Ovary (tissue), 7 donors: ENCODE data around the genes CREG1, CCDC181 and GORAB.

DNA sequence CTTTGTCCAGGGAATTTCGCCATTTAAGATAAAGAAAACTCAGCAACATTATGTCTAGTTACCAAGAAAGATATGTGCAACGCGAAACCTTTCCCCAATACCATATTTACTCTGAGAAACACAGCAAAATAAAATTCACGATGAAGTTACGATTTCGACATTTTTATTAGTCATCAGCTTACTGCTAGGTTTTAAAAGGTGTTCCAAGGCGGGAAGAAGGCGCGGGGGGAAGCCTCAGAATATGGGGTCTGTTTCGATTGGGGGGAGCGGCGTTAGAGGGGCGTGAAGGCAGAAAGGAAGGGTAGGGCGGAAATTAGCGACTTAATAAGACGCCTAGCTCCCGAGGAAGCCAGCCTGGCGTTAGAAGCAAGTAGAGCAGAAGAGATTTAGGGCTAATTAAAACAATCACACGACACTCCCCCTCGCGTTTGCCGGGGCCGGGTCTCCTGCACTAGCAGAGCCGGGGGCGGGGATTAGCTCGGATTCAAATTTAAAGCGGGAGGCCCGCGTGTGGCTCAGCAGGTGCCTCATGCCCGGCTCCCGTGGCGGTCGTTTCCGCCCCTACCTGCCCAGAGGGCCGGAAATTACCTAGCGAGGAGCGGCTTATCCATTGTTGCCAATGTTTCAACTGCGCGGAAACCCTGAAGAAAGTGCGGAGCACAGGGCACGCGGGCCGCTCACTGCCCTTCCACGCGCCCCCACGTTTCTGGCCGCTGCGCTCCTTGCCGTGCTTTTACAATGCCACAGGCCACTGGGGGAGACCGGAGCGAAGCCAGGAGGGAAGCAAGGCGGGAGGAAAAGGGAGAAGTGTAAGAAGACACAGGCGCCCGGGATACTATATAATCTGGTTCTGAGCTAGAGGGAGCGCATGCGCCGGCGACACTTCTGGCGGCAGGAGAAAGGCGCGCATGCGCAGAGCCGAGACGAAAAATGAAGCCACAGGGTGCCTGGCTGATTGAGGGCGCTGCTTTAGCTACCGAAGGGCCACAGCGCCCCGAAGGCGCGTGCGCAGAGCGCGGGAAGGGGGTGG, 686 bp upstream of the POU2F1 start:
- PRO-cap, 7 experiments = peak in 7 of 7 experiments; most common plus-strand start position 201 of the sequence (in 1); most common minus-strand start position 852 of the sequence (in 6)
- RAMPAGE, long total RNA, 2 experiments = no peak in any of the 2 experiments

DNA sequence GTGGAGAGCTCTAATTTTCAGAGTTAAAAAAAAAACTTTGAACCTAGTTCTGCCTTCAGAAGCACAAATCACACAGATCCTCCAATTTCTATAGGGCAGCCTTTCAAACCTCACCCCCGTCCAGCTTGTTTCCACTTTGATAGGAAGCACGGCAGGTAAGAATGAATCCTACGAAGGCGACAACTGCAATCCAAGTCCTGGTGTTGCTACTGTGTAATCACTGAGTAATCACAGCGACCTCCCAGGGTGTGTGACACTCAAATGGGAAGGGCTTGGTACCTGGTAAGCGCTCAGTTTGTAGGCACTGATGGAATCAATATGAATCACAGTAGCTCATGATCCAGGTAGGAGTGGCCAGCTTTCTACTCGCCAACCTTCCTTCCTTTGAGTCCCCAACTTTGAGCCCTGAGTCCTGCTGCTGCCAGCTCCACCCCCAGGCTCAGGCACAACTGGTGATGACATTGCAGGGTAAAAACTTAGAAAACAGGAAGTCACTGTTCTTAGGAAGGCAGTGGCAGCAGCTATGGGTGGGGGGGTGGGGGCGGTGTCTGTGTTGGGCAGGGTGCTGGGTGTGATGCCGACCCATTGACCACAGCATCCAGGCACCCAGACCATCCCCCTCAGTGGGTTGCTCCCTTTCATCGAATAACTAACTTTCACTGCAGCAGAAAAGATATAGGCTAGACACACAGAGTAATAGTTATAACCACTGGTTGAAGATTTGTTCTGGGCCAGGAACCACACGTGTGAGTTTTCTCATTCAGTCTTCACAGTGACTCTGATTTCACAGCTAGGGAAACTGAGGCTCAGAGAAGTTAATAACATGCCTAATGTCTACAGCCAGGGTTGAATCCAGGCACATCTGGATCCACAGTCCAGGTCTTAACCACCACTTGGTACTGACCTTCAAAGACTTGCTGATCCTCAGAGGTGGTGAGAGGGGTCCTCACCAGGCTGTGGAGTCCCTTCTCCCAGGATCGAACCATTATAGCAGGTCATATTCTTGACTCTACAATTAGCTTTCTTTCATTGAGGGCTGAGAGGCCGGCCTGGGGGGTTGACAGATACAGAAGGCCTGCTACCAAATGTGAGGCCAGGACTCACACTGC, 70.5 kb downstream of the CD247 start:
- PRO-cap, 7 experiments = no peak in any of the 7 experiments
- RAMPAGE, long total RNA, 2 experiments = no peak in any of the 2 experiments

DNA sequence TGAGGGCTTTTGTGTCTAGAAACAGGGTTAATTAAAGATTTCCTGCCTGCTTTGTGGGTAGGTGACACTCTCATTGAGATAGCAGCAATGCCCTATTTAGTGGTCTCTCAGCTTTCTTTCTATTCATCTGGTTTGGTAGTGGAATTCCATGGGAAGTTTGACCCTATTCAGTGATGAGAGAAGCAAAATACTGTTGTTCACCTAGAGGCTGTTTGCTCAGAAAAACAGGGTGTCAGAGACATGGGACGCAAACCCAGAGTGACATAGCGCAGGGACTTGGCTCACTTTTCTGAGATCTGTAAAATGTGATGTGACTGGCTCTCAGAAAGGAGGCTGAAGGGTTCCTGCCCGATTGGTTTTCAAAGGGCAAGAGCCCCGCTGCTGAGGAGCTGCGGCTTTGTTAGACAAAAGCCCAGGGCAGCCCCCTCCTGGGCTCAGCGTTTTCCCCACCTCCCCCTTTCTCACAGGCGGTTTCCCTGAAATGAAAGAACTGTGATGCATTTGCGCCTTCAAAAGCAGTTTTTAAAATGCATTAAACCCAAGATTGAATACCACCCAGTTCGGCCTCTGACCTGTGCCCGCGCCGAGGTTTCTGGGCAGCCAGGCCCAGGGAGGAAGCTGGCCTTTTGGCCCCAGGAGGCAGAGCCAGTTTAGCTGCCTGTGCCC, 28.9 kb downstream of the CD247 start:
- PRO-cap, 7 experiments = no peak in any of the 7 experiments
- RAMPAGE, long total RNA, 2 experiments = no peak in any of the 2 experiments

- PRO-cap, 7 experiments = no peak in any of the 7 experiments
- RAMPAGE, long total RNA, 2 experiments = start-site peak on the minus strand in 1 of 2 experiments, at chr1:167548008-167548111 at its widest, 5 to 6 reads per replicate
Measured at GRCh38 chr1:167547870-167548302, 5.7 kb downstream of the CREG1 start.

GRCh38 chr1:167552794-167554180, at the start of gene CREG1:
TSS of gene CREG1 (minus strand) at chr1:167553762.
- PRO-cap, 7 experiments = peak in 7 of 7 experiments; most common plus-strand start chr1:167553540 (in 3); most common minus-strand start chr1:167553522 (in 6)
- RAMPAGE, long total RNA, 2 experiments = start-site peak on the minus strand in 1 of 2 experiments, at chr1:167553520-167553539 at its widest, 7 reads per replicate

DNA sequence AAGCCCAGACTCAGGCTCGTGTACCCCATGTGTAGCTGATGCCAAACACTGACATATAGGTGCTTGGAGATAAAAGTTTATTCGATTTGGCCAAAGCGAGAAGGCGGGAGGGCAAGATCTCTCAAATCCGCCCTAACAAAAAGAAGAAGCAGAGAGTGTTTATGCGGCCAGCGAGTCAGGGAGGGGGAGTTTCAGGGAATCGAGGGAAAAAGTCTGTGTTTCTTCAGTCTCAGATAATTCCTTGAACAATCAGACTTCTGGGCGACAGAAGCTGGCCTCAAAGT, 594 bp upstream of the CREG1 start:
- PRO-cap, 7 experiments = peak in 5 of 7 experiments; most common plus-strand start position 187 of the sequence (in 5)
- RAMPAGE, long total RNA, 2 experiments = no peak in any of the 2 experiments

DNA sequence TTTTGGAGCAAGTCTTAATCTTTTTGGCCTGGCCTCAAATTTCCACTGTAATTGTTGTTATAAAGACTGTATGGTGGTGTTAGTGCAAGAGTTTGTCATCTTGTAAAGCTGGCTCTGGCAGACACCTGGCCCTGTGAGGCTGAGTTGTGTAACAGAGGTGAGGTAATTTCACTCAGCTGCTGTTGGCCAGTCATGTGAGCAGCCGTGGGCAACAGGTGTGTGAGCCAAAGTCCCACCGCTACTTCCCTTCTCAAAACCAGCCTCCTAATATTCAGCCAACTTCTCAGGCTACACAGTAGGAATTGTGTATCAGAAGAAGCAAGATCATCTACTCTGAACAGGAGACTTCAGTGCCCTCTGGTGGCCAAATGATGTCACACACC, 2.4 kb upstream of the CREG1 start:
- PRO-cap, 7 experiments = no peak in any of the 7 experiments
- RAMPAGE, long total RNA, 2 experiments = no peak in any of the 2 experiments

DNA sequence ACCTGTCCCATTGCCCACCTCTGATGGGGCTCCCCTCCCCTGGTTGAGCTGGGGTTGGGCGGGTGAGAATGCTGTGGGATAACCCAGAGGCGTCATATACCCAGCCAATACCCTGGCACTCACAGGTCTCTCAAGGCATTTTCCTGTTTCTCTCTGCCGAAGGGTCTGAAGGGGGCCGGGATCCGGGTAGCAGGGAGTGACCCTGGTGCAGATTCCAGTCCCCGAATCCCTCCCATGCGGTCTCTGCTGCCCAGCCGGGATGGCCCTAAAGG, 995 bp upstream of the RCSD1 start:
- PRO-cap, 7 experiments = no peak in any of the 7 experiments
- RAMPAGE, long total RNA, 2 experiments = no peak in any of the 2 experiments

GRCh38 chr1:167711612-167712343, 10.0 kb upstream of the MPZL1 start:
- PRO-cap, 7 experiments = no peak in any of the 7 experiments
- RAMPAGE, long total RNA, 2 experiments = no peak in any of the 2 experiments

- PRO-cap, 7 experiments = no peak in any of the 7 experiments
- RAMPAGE, long total RNA, 2 experiments = no peak in any of the 2 experiments
Measured at GRCh38 chr1:167915502-167916578, 1.9 kb upstream of the ADCY10 start.

- PRO-cap, 7 experiments = peak in 7 of 7 experiments; most common plus-strand start chr1:167937571 (in 6); most common minus-strand start chr1:167937502 (in 5)
- RAMPAGE, long total RNA, 2 experiments = no peak in any of the 2 experiments
Measured at GRCh38 chr1:167937418-167938127, 701 bp upstream of the MPC2 start.

GRCh38 chr1:168039744-168040203, 97.0 kb downstream of the GPR161 start:
- PRO-cap, 7 experiments = no peak in any of the 7 experiments
- RAMPAGE, long total RNA, 2 experiments = no peak in any of the 2 experiments

DNA sequence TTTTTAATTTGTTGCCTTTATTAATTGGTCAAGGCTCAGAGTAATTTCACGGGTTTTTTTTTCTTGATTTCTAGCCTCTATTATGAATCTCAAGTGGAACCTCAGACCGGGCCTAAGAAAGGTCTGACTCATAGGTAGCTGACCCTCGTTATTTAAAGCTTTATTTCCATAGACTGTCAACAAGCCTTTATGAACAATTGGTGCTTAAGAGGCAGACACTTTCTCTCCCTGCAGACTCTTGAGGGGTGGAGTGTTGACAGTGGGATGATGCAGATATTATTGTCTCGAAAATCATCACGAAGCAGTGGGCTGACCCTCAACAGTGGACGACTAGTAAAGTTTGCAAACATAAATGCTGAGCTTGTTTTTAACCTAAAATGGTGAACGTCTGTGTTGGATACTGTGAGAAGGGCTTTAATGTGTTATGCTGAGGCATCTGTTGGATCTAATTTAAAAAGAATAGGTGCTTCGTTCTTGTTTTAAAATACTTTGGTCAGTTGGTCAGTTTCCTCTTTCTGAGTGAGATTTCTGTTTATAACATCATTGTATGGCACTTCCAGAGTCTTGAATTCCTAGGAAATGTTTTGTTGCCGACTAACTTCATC, 1.9 kb downstream of the SFT2D2 start:
- PRO-cap, 7 experiments = peak in 3 of 7 experiments; most common plus-strand start position 276 of the sequence (in 1); most common minus-strand start position 125 of the sequence (in 3)
- RAMPAGE, long total RNA, 2 experiments = no peak in any of the 2 experiments

- PRO-cap, 7 experiments = no peak in any of the 7 experiments
- RAMPAGE, long total RNA, 2 experiments = no peak in any of the 2 experiments
Measured at GRCh38 chr1:168607798-168608366, 31.5 kb downstream of the XCL1 start.

DNA sequence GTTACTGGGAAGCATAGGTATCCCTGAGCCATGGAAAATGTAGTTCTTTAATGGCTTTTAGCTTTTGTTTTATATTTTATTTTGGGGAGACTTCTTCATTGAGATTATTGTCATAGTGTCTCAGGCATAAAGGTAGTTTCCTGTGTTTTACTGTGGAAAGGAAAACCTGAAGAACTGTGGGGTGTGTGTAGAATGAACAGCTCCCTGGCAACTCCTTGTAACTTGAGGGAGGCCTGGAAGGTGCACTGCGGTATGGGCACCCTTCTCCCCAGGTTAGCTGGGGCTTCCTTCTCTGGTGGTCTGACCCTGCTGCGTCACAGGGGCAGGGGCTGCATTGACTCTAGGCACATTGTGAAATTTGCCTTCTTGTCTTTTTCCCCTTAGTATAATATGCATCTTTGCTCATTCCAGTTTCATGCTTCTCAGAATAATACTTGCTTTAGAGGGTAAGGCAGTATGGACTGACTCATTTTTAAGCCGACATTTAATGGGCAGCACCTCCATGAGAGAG, 1.8 kb downstream of the ATP1B1 start:
- PRO-cap, 7 experiments = no peak in any of the 7 experiments
- RAMPAGE, long total RNA, 2 experiments = no peak in any of the 2 experiments

DNA sequence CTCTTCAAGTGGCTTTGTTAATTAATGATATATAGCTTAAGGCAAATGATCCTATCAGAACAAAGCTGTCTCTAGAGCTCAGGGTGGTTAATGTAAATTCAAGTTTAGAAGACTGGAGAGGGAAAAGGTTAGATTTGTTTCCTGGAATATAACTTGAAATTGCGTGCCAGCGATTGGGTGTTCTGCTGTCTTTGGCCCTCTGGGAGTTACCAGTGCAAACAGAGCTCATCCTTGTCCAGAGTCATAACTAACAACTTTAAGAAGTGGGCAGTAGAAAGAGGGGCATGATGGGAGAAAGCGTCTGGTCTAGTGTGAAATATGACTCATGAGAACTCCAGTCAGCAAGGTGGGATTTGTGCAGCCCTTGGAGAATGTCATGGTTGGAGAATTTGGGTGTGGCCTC, 12.8 kb downstream of the ATP1B1 start:
- PRO-cap, 7 experiments = no peak in any of the 7 experiments
- RAMPAGE, long total RNA, 2 experiments = no peak in any of the 2 experiments

- PRO-cap, 7 experiments = no peak in any of the 7 experiments
- RAMPAGE, long total RNA, 2 experiments = no peak in any of the 2 experiments
Measured at GRCh38 chr1:169133301-169133590, 26.8 kb downstream of the ATP1B1 start.

- PRO-cap, 7 experiments = peak in 7 of 7 experiments; most common plus-strand start chr1:169427534 (in 7); most common minus-strand start chr1:169427462 (in 6)
- RAMPAGE, long total RNA, 2 experiments = start-site peak on the minus strand in 2 of 2 experiments, at chr1:169427372-169427477 at its widest, 241 to 557 reads per replicate
Measured at GRCh38 chr1:169427329-169427681, at the start of gene CCDC181. TSS of gene CCDC181 (minus strand) at chr1:169427474.

DNA sequence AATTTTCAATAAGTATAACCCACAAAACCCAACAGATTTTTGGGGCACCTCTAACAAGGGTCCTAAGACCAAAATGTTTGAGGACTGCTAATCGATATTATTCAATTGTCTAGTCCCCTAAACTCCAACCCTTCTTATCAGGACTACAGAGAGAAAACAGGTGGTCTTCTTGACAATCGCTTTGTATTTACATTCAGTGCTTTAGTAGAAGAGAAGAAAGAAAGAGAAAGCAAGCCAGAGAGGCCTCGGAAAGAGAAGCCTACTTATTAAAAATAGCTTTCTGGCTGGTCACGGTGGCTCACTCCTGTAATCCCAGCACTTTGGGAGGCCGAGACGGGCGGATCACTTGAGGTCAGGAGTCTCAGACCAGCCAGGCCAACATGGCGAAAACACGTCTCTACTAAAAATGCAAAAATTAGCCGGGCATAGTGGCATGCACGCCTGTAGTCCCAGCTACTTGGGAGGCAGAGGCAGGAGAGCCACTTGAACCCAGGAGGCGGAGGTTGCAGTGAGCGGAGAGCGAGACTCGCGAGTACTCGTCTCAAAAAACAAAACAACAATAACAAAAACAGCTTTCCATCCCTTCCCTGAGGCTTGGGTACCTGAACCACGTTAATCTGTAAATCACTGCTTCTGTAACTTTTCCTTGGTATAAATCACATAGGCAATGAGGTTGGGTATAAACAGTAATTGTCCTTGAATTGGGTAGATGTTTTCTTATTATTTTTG, 1.8 kb upstream of the SLC19A2 start:
- PRO-cap, 7 experiments = no peak in any of the 7 experiments
- RAMPAGE, long total RNA, 2 experiments = no peak in any of the 2 experiments

DNA sequence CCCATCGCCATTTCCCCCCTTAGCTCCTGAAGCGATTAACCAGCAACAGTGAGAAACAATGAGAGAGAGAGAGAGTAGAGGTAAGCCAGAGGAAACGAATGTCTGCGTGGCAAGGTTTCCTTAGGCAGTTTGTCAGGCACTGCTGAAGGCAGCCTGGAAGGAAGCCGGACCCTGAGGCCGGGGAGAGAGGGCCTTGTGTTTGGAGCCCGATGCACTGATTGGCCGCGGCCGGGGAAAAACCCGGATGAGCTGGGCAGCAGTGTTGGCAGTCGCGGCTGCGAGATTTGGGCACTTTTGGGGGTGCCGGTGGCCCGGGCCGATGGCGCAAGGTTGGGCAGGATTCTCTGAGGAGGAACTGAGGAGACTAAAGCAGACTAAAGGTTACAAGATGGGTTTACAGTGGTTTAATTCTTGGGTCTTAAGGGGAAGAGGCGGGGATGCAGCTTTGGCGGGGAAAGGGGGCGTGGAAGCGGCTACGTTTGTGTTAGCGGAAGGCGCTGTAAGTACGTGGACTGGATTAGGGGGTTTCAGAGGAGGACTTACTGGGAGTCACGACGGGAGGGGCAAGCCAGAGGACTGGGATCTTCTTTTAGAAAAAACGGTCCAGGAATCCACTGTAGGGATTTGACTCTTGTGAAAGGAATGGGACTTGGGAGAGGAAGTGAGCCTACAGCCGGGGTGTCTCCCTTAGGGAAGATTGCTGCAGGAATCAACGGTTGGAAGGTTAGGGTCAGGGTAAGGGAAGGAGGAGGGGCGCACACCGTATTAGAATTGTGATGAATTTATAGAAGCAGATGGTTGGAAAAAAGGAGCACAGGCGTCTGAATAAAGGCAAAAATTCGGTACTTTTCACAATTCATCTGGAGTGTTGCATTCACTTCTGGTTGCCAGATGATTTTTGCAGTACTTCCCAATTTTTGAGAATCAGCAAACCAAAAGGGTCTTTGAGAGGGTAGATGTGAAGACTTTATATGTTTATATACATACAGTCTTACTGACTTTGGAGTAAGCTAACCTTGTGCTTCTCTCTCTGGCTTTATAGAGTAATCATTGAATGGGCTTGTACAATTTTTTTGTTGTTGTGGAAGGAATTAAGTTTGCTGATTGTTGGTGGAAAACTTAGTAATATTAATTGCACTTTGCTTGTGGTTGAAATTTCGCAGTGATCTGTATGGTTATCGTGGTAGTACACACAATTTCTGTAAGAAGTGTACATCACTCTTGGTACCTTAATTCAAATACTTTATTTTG, at the start of gene GORAB:
Gene GORAB, plus strand, starts transcription at position 262 of the 1,251 bp plus-strand sequence.
- PRO-cap, 7 experiments = peak in 7 of 7 experiments; most common plus-strand start position 262 of the sequence (in 5); most common minus-strand start position 131 of the sequence (in 6)
- RAMPAGE, long total RNA, 2 experiments = start-site peak on the plus strand in 2 of 2 experiments, centred at positions 253 to 261 of the sequence, 32 to 53 reads per replicate; start-site peak on the minus strand in 1 of 2 experiments, centred at position 147 of the sequence, 12 reads per replicate